ENCODE data around the gene MC4R.

GRCh38 chr18:58709007-58709932 lies 38.0 kb downstream of the MALT1 start:
- PRO-cap = no peak

GRCh38 chr18:58963892-58964402 lies 99.3 kb downstream of the ZNF532 start:
- PRO-cap = no peak

DNA sequence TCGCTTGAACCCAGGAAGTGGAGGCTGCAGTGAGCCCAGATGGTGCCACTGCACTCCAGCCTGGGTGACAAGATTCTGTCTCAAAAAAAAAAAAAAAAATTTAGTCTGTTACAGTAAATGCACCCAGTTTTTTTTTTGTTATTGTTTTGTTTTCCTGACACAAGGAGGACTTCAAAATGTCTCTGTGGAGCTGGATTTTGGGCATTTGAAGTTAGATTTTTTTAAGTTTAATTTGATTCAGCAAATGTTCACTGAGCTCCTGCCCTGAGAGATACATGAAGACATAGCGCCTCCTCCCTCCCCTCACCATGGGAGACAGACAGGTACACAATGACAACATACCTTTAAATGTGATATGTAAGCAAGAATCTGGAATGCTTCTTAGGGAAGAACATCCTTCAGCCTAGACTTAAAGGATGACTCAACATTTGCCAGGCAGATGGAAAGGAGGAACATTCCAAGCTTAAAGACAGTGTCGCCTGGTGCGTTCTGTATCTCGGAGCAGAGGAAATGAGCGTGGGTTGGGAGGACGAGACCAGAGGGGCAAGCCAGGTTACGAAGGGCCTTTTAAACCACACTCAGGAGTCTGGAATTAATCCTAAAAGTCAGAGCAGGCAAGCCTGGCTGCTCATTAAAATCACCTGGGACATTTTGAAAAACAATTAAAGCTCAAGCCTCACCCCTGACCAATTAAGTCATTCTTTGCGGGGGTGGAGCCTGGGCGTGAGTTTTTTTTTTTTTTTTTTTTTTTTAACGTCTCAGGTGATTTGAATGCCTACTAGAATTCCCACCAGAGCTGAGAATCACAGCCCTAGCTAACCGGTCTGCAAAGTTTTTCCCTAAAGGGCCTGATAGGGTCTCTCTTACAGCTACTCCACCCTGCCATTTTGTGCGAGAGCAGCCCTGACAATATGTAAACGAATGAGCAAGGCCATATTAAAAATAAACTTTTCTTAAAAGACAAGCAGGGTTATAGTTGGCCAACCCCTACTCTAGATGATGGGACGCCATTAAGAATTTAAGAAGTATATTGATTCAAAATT lies 131.3 kb upstream of the SEC11C start:
- PRO-cap = no peak

GRCh38 chr18:59029966-59030603 lies 109.6 kb upstream of the SEC11C start:
- PRO-cap = no peak

DNA sequence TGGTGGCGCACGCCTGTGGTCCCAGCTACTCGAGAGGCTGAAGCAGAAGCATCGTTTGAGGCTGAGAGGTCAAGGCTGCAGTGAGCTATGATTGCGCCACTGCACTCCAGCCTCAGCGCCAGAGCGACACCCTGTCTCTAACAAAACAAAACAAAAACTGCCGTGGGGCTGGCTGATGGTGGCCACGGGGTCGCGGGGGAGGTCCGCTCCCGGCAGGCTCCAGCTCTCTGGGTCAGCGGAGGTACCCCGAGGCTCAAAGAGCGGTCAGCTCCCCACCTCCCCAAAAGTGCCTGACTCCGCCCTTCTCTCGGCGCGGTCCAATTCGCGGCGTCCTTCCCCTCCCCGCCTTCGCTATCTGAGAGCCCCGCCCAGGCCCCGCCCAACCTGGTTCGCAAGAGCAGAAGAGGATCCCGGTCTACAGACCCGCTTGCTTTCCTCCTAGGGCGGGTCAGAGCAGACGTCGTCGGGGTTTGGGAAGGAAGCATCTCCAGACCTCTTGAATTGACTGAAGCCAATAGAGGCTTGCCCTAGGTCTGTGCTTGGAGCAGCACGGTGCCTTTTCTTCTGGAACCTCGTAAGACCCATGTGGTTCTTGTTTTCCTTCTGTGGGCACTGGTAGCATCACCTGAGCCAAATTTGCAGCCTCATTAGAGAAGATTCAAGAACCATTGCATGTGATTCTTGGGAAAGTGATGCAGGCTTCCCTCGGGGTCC lies 7.8 kb downstream of the RAX start:
- PRO-cap = no peak

DNA sequence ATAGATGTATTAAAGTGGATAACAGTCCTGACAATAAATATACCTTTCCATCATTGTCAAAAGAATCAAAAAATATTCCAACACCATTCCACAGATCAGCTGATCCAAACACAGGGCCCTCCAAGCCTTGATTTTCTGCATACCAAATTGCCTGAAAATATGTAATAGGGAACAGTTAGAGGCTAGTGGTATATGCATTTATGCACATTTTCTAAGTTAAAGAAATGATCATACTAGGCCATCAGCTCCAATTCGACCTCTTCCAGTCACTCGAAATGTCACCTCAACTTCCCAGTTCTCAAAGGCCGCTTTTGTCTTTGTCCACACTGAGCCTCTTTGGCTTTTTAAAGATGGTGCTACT lies 3.8 kb downstream of the LMAN1 start:
- PRO-cap = no peak

DNA sequence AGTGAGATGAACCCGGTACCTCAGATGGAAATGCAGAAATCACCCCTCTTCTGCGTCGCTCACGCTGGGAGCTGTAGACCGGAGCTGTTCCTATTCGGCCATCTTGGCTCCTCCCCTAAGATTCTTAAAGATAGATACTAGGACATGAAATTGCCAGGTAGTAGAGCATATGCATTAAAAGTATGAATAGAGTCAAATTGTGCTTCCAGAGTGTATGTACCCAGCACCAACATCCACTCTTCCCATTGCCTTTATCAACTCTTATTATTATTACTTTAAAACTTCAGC lies 50.7 kb upstream of the LMAN1 start:
- PRO-cap = no peak

DNA sequence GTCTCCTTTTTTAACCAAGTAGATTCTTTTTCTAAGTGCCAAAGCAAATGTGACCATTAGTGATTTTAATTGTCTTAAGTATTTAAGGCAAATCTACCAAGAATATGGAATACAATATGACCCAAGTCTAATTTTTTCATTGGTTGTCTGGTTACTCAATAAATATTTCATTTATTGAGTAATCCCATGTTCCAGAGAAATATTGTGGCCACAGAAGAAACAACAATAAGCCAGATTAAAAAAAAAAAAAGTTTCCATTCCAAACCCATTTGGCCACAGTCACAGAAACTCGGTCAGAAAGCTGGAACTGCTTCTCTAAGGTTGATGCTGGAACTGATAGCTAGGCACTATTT lies 71.8 kb upstream of the CCBE1 start:
- PRO-cap = no peak

- PRO-cap = no peak
Observed at GRCh38 chr18:59881652-59882846, 17.7 kb upstream of the PMAIP1 start.

- PRO-cap = no peak
Observed at GRCh38 chr18:59980412-59980649, 80.5 kb downstream of the PMAIP1 start.

DNA sequence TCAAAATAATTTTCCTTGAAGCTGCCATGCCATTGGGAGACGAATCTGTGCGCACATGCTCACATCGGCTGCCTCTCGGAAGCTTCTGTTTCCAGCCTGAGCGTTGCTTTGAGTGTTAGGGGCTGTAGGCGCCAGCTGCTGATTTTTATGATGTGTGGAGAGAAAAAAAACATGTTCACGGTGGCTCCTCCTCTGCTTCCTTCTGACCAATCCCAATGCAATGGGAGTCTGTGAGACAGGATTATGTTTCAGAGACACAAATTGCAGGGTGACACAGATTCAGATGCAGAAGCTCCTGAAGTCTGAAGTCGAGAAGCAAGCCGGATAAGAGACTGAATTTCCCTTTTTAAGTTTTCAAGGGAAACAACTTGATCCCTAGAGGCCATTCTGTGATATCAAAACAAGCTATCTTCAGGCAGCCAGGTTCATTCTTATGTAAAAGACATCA lies at the start of gene MC4R:
TSS of gene MC4R (minus strand) at position 117 of the 448 bp plus-strand sequence.
- PRO-cap = bidirectional peak, plus-strand start at position 271 of the sequence, minus-strand start at position 84 of the sequence

DNA sequence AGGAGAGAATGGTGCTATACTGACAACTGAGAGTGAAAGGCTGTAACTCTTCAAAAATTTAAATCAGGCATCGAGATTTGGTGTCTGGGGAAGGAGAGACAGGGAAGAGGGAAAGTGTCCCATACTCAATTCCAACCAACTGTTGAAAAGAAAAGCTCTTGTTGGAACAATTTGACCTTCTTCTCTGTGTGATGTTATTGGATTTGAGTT lies 126.5 kb downstream of the CDH20 start:
- PRO-cap = no peak

DNA sequence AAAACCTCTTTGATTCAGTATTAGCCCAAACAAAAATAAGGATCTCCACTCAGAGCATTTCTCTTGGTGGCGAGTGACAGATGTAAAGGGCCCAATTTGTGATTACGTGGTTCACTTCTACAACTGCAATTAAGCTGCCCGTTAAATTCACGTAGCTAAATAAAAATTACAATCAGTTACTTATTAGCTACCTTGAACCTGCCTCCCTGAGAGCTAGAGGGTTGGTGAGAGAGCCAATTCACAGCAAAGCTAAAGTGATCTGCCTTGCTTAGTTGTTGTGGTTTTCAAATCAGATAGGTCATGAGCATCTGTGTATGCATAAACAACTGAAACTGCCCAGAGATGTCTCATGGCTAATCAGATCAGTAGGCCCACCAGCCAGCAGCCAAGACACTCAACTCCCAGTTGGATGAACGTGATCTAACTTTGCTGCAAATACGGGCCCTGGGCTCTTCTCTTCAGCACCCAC lies 156.6 kb downstream of the RNF152 start:
- PRO-cap = no peak

GRCh38 chr18:61809015-61810003 lies 83.5 kb downstream of the RNF152 start:
- PRO-cap = no peak

- PRO-cap = no peak
Observed at GRCh38 chr18:61847711-61848504, 44.9 kb downstream of the RNF152 start.

DNA sequence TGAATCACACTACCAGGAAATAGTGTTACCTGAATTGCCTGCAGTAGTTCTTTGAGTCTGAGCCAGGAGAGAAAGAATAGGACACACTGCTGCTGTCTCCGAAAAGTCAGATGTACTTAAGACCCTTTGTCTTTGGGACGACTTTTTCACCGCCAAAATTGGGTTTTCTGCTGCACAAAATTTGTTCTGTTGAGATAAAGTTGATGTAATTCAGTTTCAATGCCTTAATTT lies 1.2 kb downstream of the RELCH start:
- PRO-cap = no peak

- PRO-cap = no peak
Observed at GRCh38 chr18:62438440-62438781, 84.4 kb upstream of the ZCCHC2 start.

- PRO-cap = no peak
Observed at GRCh38 chr18:62497394-62497703, 25.5 kb upstream of the ZCCHC2 start.

GRCh38 chr18:62523664-62524653 lies 1.1 kb downstream of the ZCCHC2 start:
- PRO-cap = bidirectional peak, plus-strand start at chr18:62523724, minus-strand start at chr18:62523597; bidirectional peak, plus-strand start at chr18:62523954, minus-strand start at chr18:62523825; bidirectional peak, plus-strand start at chr18:62524603, minus-strand start at chr18:62524597

GRCh38 chr18:62584156-62584488 lies 61.3 kb downstream of the ZCCHC2 start:
- PRO-cap = no peak